HL-60 (cell line): ENCODE data around the genes FANCC, PTCH1 and ERCC6L2.

GRCh38 chr9:95000770-95001621 is 274.5 kb downstream of the AOPEP start:
- RRBS = no CpG with 5 or more reads among the region's 12 CpGs

GRCh38 chr9:95008160-95009018 is 281.9 kb downstream of the AOPEP start:
- RRBS = no CpG with 5 or more reads among the region's 17 CpGs

DNA sequence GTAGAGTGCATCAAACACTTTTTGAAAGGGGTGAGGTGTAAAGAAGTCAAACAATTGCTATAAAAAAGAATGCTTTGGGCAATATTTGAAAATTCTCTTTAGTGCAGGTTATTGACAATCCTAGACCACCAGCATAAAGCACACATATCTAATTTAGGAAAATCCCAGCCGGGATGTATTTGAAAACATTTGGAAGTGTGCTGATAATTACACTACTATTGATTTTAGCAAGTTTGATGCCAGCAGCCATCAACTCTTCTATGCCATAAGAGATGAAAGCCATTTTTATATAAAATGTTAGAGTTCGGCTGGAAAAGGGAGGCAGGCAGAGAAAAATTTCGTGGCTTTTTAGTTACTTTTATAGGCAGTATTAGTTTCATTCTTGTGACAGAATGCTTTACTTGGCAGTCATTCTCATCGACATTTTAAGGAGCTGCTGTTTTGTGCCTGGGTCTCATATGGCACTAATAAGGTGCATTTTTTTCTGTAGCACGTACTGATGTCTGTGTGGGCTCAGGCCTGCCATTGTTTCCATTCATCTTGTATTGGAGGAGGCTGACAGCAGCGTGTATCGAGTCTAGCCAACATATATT is 285.7 kb downstream of the AOPEP start:
- RRBS = no CpG with 5 or more reads among the region's 7 CpGs

- RRBS = no CpG with 5 or more reads among the region's 1 CpG
These were observed 294.7 kb downstream of the AOPEP start for GRCh38 chr9:95021189-95021579.

DNA sequence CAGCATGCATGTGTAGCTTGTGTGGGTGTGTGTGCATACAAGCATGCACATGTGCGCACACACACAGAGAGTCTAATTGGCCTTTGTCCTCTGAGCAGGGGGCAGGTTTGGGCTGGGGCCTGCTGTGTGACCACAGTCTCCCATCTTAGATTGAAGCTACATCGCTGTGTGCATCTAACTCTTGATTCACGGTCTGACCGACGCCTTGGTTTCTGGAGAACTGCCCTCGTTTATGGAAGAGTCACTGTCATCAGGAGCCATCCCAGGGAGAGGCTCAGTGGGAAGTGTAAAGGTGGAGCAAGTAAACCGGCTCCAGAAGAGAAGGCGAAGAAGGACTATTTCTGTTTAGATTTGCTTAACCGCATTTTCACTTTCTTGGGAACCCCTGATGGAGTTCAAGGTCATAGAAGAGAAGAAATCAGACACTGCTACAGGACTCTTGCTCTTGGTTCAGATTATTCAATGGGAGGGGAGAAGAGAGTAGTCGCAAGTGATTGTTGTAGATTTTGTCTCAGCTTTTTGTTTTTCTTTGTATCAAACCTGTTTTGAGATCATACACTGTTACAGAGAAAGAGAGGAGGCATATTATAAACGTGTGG is 295.2 kb downstream of the AOPEP start:
- RRBS = no CpG with 5 or more reads among the region's 11 CpGs

DNA sequence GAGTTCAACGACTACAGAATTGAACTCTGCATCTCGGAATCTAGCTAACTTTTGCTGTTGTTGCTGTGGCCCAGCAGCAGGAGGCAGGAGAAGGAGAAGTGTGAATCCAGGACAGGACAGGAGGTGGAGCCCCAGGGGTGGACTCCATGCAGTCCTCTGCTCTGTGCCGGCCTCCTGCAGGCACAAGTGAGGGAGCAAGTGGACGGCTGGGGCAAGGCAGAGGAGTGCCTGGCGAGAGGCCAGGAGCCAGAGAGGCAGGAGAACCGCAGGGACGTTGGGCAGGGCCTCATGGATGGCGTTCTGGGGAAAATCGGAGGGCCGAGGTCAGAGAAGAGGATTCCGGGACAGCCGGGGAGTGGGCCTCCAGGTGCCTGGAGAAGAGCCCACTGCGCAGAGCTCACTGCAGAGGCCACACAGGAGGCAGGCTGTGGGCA is 214.1 kb downstream of the FANCC start:
- RRBS = no CpG with 5 or more reads among the region's 13 CpGs

GRCh38 chr9:95105354-95105992 is 212.0 kb downstream of the FANCC start:
- RRBS = no CpG with 5 or more reads among the region's 5 CpGs

DNA sequence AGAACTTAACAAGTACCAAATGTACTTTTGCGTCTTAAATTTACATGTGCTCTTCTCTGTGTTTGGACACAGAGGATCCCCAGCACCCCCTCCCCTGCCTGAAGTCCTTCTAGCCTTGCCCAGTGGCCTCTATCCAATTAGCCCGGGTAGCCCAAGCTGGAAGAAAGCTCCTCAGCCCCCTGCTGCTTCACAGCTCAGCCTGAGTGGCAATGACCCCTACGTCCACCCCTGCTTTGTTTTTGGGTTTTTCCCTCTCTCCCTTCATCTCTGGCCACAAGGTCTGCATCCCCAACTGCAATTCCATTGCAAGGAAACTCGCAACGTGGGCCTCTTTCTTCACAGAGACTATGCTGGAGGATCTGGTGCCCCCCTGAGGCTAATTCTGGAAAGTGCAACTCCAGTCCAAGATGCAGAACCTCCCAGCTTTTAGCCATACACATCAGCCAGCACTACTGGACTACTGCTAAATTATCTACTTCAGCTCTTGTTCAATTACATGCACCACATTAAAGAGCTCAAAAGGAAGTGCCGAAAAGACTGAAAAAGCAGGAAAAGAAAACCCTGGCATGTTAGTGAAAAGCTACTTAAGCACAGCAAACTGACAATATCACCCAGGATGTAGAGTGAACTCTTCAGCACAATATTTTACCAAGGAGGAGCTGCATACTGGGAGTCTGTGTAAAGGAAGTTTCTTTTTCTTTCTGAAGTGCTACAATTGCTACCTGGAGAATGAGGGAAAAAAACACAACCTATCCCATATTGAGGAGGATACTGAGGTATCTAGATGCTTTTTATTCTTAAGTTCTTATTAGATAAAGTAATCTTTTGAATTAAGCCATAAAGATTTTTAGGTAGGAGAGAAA is 186.1 kb downstream of the FANCC start:
- RRBS = no CpG with 5 or more reads among the region's 6 CpGs

DNA sequence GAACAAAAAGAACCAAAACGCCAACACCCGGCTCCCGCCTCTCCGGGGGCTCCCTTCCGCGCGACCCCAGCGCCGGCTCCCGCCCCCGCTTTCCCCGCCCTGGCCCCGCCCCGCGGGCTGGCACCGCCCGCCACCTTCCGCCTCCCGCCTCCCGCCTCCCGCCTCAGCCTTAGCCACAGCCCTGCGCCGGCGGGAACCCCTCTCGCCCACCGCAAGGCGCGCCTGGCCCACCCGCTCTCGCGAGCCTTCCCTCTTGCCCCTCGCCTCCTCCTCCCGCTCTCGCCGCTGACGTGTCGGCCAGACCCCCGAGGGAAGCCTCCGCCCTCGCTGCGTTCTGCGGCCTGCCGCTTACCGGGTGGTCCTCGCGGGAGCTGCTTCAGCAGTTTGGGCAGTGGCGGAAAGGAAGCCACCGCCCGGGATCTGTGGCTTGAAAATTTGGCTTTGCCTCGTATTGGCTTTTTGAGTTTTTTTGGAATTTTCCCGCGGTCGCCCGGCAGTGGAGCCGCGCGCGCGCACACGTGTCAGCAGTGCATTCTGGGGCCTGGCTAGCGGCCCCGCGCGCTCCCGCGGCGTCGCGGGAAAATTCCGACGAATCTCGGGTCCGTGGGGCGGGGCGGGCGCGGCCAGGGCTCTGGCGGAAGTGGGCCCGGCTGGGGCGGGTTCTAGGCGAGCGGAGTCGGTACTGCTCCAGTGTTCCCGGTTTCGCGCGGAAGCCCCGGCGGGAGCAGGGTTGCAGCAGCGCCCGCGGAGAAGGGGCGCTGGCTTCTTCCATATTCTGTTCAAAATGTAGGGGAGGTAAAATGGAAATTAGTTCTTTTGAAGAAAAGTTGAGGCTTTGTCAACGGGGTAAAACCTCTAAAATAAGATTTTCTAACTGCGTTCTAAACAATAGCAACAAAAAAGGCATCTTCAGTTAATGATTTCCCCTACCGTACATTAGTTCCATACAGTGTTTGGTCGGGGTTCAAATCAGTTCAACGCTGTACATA is at the start of gene FANCC:
Gene FANCC (minus strand): TSS at position 536 of the 989 bp plus-strand sequence.
- RRBS = 2% methylated on average over 17 of the region's 98 CpGs

DNA sequence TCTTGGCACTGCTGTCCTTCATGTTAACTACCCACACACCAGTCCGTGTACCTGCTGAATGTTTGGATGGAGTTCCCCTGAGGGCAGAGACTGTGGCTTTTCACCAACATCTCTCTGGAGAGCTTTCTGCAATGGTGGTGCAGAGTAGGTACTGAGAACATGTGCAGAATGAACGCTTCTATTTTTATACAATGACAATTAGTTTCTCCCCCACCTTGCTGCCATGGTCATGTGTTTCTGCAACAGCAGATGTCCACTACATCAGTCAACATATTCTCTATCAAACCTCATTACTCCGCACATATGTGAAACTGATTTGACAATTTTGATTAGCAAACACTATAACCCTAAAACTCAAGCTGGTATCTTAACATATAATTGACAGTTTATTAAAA is 6.8 kb downstream of the PTCH1 start:
- RRBS = no CpG with 5 or more reads among the region's 3 CpGs

- RRBS = 8% methylated on average over 11 of the region's 40 CpGs
These were observed at the start of gene PTCH1 for GRCh38 chr9:95508985-95509642. Gene PTCH1 (minus strand): TSS chr9:95509266.

GRCh38 chr9:95515793-95516174 is 6.7 kb upstream of the PTCH1 start:
- RRBS = no CpG with 5 or more reads among the region's 37 CpGs

GRCh38 chr9:95751914-95752327 is 123.6 kb upstream of the ERCC6L2 start:
- RRBS = 46% methylated on average over 10 of the region's 28 CpGs

DNA sequence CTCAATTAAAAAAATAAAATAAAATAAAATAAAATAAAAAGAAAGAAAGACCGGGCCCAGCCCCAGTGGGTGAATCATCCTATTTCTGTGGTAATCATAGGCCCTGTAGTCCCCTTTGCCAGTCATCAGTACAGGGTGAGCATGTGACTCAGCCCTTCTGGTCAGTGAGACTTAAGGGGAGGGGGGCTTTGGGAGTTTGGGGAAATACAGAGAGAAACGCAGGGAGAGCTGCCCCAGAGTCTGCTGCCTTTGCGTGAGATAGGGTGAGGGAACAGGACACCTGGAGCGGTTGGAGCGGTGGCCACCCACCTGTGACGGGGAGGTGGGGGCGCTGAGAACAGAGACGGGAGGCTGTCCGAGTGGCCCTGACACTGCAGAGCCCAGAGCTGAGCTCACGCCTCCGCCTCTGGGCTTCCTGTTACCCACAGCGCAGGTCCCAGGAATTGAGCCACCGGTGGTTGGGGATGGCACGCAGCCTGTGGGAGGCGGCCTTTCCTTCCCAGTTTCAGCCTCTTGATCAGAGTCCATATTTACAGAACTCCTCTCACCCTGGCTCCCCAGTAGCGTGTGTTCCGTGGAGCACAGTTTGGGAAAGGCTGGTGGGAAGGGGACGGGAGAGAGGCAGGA is 92.0 kb upstream of the ERCC6L2 start:
- RRBS = no CpG with 5 or more reads among the region's 18 CpGs

DNA sequence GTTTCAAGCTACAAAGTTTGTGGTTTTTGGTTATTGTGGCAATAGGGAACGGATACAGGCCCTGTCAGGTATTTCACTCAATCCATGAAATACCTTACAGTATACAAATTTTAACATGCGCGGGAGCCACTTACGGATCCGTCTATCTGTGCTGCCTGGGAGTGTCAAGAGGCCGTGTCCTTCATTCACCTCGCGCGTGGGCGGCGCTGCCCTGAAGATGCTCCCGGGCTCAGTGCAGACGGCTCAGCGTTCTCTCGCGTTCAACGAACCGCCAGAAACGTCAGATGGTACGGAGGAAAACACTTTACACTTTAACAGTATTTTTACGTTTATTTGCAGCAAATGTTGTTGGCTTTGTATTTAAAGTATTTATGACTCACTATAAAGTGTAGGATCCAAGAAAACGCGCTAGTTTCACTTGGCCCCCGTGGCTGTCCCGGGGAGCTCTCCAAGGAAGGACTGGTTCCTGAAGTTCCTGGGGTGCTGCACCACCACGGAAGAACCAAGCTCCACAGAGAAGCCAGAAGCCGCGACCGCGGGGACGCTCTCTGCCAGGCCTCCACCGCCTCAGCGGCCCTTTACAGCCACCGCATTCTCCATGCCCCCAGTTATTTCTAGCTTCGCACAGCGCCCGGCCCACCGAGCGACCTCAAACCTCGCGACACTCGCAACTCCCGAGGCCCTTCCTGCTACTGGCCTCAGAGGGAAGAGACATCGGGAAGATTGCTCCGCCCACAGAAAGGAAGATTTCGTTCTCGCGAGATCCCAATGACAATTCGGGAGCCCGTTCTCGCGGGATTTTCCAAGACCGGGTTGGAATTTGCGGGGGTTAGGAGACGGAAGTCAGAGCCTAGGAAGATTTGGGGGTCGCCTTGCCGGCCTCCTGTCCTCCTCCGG is at the start of gene ERCC6L2:
Gene ERCC6L2 (plus strand): TSS at position 846 of the 897 bp plus-strand sequence.
- RRBS = 3% methylated on average over 6 of the region's 58 CpGs

DNA sequence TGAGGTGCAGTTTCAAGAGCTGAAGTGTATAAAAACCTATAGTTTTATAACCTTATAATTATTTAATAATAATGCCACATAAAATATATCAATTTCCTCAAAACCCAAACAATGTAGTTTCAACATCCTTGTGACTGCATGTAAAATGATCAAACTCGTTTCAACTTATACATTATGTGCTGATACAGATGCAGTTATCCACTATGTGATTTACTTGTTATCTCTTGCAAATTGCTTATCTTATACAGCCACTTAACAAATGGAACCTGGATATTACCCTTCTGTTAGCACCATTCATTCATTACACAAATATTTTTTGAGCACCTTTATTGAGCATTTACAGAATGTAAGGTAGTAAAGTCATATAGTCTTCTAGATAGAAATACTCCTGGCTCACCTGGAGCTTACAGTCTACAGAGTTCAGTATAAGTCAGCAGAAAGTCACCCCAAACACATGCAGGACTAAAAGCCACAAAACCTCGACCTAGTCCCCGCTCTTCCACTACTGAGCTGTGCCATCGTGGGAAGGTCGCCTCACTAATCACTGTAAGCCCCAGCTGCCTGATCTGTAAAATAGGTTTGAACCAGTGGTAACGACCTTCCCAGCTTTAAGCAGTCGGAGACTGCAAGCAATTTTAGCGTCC is 1.6 kb downstream of the ZNF367 start:
- RRBS = no CpG with 5 or more reads among the region's 8 CpGs

GRCh38 chr9:96464049-96464692 is 14.2 kb downstream of the HABP4 start:
- RRBS = no CpG with 5 or more reads among the region's 12 CpGs

DNA sequence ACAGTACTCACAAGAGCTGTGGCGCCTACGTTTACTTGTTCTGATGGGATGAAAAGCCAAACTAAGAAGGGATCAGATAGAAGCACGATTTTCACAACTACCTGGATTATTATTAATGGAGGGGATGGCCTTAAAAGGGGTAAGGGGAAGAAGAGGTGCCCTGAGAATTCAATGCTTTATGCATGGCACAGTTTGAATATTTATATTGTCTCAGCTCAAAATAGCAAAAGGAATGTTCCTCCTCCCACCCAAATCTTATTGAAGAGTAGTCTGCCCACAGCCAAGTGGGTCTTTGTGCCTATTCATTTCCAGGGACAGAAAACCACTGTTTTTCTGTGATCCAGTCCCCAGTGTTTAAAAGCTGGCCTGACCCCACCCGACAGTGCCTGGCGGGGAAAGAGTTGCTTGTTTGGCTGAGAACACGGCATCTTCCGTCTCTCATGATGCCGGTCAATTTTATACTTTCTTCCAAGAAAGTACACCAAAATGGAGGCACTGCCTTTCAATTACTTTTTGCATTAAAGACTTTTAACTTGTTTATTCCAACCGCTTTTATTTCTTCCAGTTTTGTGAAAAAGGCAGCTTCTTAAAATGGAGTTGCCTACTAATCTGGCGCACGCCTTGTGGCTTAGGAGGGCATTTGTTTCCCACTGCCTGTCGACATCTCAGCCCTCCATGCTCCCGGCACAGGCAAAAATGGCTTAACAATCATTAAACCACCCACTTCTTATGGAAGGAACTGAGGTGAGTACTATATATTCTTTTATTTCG is 52.0 kb downstream of the HABP4 start:
- RRBS = no CpG with 5 or more reads among the region's 14 CpGs

DNA sequence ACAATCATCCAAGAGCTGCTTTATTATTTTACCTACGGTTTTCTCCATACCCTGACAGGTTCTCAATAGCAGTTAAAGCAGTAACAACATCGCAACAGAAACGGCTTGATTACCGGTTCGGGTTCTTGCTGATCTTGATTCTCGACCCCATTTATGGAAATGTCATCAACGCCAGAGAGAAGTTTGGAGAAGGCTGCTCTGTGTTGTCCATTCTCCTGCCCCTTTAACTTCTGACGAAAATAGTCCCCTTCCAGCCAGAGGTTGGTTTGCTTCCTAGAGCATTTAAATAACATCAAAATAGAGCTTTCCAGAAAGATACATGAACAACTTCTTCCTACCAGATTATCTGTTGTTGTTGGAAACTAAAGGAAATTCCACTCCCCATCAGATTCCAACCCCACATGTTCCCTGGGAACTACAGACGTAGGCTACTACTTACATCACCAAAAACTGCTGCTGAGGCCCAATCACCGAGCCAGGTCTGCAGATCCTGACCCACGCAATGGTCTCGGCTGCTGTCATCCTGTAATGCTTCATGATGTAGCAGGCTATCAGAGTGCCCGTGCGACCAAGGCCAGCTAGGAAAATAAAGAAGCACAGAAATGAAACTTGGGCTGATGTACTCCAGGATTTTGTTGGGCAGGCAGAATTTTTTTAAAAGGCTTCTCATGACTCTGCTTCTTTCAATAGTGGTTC is 73.3 kb downstream of the HABP4 start:
- RRBS = no CpG with 5 or more reads among the region's 14 CpGs

DNA sequence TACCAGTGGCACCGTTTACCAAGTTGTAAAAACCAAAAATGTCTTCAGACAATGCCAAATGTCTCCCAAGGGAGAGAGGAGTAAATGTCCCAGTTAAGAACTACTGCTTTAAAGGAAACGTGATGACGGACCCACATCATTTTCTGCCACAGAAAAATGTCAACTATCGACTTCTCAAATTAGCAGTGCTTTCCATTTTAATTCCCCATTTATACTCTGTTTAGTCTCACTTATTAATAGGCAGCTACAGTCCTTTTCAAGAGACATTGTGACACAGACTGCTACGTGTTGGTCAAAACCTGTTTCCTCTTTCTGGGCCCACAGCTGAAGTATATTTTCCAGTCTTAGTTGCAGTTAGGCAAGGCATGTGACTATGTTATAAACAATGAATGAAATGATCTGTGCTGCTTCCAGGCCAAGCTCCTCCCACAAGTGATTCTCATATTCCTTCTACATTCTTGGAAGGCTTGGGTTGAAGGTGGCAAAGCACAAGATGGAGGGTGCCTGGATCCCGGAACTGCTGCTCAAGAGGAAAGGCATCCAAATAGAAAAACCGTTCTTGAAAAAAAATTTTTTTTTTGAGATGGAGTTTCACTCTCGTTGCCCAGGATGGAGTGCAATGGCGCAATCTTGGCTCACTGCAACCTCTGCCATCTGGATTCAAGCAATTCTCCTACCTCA is 8.7 kb downstream of the PRXL2C start:
- RRBS = no CpG with 5 or more reads among the region's 9 CpGs